Pericardium fibroblast (primary cell): ENCODE measurements around a stretch of chr10.

- RAMPAGE, long total RNA = no peak
Observed at GRCh38 chr10:122028793-122029294, 39.9 kb downstream of the TACC2 start.

GRCh38 chr10:122060252-122060515 lies 71.2 kb downstream of the TACC2 start:
- RAMPAGE, long total RNA = no peak

DNA sequence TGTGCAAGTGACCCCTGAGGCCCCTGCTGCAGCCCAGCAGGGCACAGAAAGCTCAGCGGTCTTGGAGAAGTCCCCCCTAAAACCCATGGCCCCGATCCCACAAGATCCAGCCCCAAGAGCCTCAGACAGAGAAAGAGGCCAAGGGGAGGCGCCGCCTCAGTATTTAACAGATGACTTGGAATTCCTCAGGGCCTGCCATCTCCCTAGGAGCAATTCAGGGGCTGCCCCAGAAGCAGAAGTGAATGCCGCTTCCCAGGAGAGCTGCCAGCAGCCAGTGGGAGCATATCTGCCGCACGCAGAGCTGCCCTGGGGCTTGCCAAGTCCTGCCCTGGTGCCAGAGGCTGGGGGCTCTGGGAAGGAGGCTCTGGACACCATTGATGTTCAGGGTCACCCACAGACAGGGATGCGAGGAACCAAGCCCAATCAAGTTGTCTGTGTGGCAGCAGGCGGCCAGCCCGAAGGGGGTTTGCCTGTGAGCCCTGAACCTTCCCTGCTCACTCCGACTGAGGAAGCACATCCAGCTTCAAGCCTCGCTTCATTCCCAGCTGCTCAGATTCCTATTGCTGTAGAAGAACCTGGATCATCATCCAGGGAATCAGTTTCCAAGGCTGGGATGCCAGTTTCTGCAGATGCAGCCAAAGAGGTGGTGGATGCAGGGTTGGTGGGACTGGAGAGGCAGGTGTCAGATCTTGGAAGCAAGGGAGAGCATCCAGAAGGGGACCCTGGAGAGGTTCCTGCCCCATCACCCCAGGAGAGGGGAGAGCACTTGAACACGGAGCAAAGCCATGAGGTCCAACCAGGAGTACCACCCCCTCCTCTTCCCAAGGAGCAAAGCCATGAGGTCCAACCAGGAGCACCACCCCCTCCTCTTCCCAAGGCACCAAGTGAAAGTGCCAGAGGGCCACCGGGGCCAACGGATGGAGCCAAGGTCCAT lies 94.5 kb downstream of the TACC2 start:
- RAMPAGE, long total RNA = no peak

GRCh38 chr10:122087039-122087736 lies 98.2 kb downstream of the TACC2 start:
- RAMPAGE, long total RNA = no peak

GRCh38 chr10:122111959-122112514 lies 123.1 kb downstream of the TACC2 start:
- RAMPAGE, long total RNA = no peak

DNA sequence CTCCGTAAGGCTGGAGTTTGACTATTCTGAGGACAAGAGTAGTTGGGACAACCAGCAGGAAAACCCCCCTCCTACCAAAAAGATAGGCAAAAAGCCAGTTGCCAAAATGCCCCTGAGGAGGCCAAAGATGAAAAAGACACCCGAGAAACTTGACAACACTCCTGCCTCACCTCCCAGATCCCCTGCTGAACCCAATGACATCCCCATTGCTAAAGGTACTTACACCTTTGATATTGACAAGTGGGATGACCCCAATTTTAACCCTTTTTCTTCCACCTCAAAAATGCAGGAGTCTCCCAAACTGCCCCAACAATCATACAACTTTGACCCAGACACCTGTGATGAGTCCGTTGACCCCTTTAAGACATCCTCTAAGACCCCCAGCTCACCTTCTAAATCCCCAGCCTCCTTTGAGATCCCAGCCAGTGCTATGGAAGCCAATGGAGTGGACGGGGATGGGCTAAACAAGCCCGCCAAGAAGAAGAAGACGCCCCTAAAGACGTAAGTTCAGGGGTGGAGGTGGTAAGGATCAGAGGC lies 59.8 kb upstream of the BTBD16 start:
- RAMPAGE, long total RNA = no peak

- RAMPAGE, long total RNA = no peak
Observed at GRCh38 chr10:122263961-122264593, 7.0 kb upstream of the BTBD16 start.

GRCh38 chr10:122310722-122311308 lies 39.7 kb downstream of the BTBD16 start:
- RAMPAGE, long total RNA = no peak

DNA sequence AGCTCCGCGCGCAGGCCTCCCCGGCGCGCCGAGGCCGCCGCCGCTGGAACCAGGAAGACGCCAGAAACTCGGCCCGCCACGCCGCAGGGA lies 148 bp upstream of the PLEKHA1 start:
- RAMPAGE, long total RNA = no peak

DNA sequence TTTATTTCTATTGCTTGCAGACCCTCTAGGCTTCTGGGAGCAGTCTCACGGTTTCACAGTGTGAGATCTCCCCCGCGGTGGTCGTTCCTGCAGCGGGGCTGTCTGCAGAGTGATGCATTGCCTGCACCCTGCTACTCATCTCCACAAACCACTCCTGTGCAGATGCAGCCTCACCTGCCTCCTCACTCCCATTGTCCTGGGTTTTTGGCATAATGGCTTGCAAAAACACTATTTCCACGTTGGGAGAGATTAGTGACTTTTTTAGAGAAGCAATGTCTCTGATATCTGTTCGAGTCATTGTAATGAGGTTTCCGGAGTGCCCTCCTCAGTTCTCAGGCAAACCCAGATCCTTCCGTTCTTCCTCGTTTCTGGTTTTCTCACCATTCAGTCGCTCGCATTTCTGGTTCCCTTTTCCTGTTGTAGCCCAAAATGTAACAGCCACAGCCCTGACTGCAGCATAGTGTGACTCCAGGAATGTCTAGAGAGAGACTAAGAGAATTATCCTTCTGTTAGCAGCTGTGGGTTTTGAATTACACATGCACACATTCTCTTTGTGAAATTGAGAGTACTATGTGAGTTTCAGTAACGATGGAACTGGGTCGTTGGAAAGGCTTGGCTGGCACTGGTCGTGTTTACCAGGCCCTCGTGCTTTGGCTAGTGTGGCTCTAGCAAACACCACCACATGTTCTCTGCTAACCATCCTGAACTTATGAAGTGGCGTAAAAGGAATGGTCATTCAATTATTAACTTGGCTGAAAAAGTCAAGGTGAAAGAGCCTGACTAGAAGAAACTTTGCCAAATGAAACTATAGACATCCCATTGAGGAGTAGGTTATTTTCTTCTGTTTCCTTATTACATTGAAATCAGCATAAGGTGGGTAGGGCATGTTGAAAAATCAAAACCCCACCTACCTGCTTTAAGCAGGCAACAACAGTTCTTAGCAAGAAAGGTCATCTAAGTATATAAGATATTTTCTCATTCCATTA lies 30.4 kb downstream of the ACADSB start:
- RAMPAGE, long total RNA = no peak

- RAMPAGE, long total RNA = no peak
Observed at GRCh38 chr10:123149788-123150470, 2.0 kb downstream of the HMX2 start.

GRCh38 chr10:123745828-123746681 lies 79.9 kb downstream of the GPR26 start:
- RAMPAGE, long total RNA = no peak

DNA sequence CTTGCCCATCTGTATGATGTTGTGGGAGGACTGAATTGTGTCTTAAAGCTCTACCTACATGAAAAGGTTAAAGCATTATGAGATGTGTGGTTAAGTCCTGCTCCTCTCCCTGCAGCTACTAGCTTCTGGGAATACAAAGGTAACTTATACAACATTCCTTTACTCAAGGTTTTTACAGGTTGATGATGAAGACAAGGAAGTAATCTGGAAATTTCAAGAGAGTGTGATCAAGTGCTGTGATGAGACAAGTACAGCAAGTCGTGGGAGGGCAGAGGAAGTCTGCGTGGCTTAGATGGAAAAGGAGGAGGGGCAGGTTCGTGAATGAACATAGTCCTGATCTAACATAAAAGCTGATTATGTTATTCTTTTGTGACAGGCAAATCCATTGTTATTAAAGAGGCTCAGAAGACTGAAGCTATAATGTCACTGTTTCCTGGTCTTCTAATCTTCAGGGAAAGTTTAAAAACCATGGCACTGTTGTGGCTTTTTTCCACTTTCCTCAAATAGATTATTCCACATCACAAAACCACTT lies 84.2 kb downstream of the CPXM2 start:
- RAMPAGE, long total RNA = no peak

DNA sequence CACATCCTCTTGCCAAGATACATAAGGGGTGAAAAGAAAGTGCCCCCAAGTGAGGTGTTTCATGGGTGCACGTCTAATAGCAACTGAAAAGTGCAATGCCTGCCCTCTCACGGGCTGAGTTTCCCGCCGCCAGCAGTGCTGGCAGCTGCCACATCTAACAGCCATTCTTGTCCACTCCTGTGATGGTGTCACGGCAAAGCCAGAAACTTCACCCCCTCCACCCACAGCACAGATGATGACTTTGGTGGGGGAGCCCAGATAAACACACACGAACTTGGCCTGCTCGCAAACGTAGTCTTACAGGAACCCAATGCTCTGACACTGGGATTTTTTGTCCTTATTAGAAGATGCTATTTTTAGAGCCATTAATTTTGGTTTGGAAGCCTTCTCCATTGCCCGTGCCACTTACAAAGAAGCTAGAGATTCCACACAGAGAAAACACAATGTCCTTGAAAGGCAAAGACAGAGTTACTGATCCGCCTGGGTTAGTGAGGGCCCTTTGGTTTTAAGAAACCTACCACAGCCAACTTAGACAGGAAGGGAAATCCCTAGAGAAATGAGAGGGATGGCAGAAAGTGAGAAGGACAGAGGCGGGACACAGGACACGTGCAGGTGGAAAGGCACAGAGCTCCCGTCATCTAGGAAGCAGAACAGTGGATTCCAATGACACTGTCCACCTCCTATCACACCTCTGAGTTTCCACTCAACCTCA lies 26.6 kb downstream of the CPXM2 start:
- RAMPAGE, long total RNA = no peak

DNA sequence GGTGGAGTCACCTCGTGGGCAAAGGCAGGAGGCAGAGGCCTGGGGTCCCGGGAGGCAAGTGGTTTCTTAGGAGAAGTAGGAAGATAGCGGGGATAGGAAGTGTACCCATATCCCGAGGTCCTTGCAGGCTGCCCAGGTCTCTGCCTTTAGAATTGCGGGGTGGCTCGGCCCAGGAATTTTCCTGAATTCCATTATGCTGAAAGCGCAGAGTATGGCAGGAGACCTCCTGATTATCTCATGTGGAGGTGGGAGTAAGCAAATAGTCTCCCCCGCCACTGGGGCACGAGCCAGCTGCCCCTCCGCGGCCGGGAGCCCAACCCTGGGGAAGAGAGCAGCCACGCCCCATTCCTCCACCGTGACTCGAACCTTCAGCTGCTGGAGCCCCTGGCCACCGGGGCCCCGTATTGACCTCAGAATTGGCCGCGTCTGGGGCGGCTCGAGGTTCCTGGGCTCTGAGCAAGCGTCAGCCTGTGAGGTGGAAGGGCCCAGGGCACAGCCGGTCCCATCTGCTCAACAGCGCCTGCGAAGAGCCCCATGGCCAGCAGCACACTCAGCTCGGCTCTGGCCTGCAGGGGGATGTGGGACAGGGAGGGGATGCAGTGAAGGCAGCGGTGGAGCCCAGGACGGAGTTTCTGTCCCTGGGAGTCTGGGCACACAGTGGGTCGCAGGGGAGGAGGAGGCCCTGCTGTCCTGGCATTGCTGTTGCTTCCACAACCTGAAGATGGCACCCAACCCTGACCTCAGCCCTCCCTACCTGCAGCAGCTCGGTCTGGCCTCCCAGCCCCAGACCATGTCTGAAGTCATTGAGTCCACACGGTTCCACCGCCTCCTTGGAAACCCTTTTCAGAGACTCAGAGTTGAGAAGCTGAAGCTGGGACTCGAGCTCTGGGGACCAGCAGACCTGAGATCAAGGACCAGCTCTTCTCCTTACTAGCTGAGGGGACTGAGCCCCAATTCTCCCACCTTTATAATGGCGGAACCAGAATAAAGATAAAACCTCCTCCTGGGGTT lies 97.8 kb downstream of the CHST15 start:
- RAMPAGE, long total RNA = no peak

DNA sequence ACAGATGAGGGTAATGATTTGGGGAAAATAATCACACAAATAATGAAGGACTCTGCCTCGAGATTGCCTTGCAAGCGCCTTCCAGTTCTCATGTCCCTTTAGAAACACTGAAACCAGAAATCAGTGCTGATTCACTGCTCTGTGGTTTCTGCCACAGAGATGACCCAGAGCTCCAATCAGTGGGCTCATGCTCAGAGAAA lies 96.1 kb downstream of the CHST15 start:
- RAMPAGE, long total RNA = no peak

- RAMPAGE, long total RNA = no peak
Observed at GRCh38 chr10:124035836-124036610, 57.4 kb downstream of the CHST15 start.

DNA sequence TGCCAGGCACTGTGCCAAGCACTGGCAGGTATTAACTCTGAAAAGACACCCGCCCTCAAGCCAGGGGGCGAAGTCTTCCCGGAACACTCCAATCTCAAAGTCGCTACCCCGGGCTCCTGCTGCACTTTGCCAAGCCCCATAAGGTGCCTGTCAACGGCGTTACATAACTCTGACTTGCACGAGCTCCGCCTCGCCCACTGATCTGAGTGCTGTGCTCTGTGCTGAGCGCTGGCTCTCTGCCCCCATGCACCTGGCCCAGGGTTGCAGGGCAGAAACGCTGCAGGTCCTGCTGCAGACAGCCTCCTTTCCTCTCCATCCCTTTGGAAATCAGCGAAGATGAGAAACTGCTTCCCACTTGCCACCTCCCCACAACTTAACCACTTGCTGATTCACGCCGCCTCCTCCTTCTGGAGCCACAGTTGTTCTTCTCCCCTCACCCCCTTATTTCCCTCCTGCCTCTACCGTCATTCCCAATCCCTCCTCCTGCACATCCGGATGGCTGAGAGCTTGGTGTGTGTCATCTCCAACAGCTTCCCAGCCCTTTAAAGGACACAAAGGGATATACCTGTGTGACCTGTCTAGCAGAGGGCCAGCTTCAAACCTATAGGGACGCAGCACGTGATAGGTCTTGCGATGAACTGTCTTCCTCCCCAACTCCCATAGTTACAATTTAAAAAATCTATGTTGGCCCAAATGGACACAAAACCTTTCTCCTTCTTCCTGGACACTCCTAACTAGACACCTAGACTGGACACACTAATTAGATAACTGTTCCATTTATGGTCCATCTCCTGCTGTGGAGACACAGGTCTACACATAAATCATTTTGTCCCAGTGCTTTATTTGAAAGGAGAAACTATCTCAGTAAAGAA lies 5.0 kb downstream of the CHST15 start:
- RAMPAGE, long total RNA = no peak

- RAMPAGE, long total RNA = no peak
Observed at GRCh38 chr10:124136531-124136936, 43.1 kb upstream of the CHST15 start.

DNA sequence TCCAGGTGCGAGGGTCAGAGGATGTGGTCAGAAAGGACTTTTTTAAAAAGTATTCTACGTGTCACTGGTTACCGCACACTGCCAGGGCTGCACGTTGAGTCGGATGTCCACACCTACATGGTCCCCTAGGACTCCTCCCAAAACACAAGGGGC lies 128.3 kb upstream of the CHST15 start:
- RAMPAGE, long total RNA = no peak